HT1080 (cell line): ENCODE measurements around a stretch of chr10.

DNA sequence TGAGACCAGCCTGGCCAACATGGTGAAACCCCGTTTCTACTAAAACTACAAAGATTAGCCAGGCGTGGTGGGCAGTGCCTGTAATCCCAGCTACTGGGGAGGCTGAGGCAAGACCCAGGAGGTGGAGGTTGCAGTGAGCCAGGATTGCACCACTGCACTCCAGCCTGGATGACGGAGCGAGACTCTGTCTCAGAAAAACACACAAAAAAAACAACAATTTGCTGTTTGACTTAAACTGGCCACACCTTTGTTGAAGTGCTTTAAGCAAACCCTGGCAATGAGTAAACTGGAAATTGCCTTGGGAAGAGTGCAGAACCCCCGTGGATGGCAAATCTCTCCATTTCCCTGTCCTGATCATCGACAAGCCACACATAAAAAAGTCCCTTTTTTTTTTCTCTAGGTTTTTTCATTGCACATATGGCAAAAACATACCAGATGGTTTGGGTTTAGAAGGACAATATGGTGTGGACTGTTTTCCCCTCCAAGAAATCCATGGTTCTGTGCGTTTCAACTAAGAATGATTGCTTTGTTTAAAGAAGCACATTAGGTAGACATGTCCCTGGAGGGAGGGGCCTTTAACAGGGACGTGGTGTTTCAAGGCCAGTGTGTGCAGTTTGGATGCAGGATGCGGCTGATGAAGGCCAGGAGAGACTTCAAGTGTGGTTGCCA, 76.9 kb downstream of the NRP1 start:
RAMPAGE:
- cytosol, long total RNA, result no peak
- long total RNA, result no peak
- nucleus, long total RNA, result no peak

RAMPAGE:
- cytosol, long total RNA, result no peak
- long total RNA, result no peak
- nucleus, long total RNA, result no peak
Observed at GRCh38 chr10:33335701-33336515, 1.4 kb upstream of the NRP1 start.

DNA sequence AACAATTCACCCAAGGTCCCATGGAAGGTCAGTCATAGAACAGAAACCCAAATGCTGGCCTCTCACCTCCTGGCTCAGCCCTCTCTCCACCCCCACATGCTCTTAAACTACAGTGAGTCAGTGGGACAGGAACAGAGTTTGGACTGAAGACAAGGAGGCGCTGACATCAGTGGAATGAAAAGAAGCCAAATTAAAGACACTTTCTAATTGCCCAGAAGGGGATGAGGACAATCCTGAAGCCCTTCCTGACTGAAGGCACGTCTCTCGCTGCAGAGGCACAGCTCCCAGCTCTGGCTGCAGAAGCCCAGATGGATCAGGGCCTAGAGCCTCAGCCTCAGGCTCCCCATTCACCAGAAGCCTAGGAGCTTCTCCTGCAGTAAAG, 369.4 kb upstream of the NRP1 start:
RAMPAGE:
- cytosol, long total RNA, result no peak
- long total RNA, result no peak
- nucleus, long total RNA, result no peak

DNA sequence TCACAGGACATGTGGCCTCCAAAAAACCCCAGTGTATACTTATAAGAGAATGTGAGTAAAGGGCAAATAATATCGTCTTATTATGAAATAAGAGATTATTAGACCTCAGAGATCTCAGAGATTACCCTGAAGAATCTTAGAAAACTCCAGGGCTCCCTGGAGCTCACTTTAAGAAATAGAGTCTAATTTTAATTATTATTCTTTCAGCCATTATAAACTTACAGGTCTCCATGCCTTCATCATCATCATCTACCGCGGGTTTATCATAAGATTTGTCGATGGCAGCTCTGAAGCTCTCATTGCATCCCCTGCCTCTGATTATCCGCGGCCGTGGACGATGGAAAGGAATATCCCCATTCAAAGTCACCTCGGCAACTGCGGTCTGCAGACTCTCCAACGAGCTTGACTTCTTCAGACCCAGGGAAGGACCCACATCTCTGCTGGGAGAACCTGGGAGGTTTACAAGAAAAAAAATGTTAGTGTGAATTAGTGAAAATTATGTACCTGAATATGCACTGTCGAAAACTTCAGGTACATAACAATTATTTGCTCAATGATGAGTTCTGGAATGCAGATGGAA, 484.1 kb downstream of the PARD3 start:
RAMPAGE:
- cytosol, long total RNA, result no peak
- long total RNA, result no peak
- nucleus, long total RNA, result no peak

DNA sequence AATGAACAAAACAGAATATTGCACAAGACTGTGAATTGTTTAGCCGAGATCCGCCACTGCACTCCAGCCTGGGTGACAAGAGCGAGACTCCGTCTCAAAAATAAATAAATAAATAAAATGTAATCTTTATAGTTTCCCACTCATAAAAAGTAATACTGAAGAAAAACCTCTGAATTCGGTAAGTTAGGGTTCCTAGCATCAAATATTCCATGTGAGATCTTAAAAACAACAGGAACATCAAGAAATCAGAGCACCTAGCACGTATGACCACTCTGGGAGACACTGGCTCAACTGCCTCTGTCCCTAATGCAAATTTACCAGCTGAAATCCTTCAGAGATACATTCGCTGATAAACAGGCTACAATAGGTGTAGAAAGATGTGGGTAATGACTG, 277.1 kb downstream of the PARD3 start:
RAMPAGE:
- cytosol, long total RNA, result no peak
- long total RNA, result no peak
- nucleus, long total RNA, result no peak

DNA sequence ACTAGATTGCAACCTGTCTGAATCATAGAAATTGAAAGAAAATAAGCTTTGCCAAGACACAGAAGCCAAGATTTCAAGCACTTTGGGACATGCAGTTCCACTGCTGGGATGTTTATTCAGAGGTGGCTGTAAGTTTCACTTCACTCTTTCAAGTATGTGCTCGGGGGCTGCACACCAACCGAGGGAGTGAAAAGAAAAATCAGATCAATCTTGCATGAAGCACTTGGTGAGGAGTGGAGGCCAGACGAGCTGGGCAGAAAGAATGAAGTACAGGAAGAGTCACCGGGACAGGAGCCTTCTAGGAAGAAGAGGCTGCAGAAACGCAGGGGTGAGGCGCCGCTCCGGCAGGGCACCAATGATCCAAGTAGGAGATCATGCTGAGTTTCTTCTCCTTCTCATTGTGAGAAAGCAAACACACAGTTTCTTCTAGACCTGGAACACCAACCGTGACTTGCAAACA, 276.6 kb downstream of the PARD3 start:
RAMPAGE:
- cytosol, long total RNA, result no peak
- long total RNA, result no peak
- nucleus, long total RNA, result no peak

RAMPAGE:
- cytosol, long total RNA, result no peak
- long total RNA, result no peak
- nucleus, long total RNA, result no peak
Observed at GRCh38 chr10:34758210-34758717, 56.8 kb downstream of the PARD3 start.

RAMPAGE:
- cytosol, long total RNA, result no peak
- long total RNA, result no peak
- nucleus, long total RNA, result no peak
Observed at GRCh38 chr10:34768233-34769569, 46.4 kb downstream of the PARD3 start.

GRCh38 chr10:35422298-35422834, 86.1 kb downstream of the CCNY start:
RAMPAGE:
- cytosol, long total RNA, result no peak
- long total RNA, result no peak
- nucleus, long total RNA, result no peak

DNA sequence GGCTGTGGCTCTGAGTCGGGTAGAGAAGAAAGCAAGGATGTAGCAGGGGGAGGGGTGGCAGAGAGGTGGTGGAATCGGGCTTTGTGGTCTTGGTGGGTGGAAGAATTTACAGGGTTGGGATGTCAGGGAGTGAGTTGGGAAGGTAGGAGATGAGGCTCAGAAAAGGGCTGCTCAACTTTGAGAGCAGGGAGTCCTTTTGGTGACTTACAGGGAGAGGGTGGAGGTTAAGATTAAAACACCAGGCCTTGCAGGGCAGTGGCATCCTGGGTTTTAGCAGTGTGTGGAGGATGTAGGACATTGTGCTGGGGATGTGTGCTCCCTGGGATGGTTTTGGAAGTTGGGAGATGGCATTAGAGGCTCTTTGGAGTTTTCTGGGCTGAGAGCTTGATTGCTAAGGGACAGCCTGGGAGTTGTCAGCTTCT, 113.8 kb downstream of the CCNY start:
RAMPAGE:
- cytosol, long total RNA, result no peak
- long total RNA, result no peak
- nucleus, long total RNA, result no peak

DNA sequence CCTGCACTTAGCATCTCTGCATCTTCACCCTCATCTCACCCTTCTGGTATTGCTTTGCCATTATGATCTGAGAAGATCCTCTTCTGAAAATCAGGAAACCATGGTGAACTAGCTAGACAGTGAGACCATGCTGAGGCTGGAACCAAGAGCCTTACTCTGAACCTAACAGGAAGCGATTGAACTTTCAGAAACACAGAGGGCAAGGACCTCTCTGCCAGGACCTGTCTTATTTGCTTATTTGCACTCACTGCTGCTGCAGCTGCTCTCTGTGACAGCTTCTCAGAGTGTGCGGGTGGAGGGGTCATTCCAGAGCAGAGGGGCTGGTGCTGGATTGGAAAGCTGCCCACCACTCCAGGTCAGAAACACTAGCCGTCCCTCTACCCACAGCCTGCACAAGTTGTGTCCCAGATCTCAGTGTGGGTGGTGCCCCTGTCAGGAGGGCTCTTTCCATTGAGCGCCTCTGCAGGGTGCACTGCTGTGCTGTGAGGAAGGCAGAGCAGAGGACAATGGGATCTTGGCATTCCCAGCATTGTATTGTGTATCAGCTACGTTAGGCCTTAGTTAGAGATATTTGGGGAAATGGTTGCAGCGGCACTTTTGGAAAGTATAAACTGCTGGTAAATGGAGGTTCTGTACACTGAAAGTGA, 126.2 kb downstream of the CCNY start:
RAMPAGE:
- cytosol, long total RNA, result no peak
- long total RNA, result no peak
- nucleus, long total RNA, result no peak

RAMPAGE:
- cytosol, long total RNA, result no peak
- long total RNA, result no peak
- nucleus, long total RNA, result no peak
Observed at GRCh38 chr10:35513164-35513796, 91.9 kb upstream of the GJD4 start.

GRCh38 chr10:36349745-36350121, 707.6 kb upstream of the FZD8 start:
RAMPAGE:
- cytosol, long total RNA, result no peak
- long total RNA, result no peak
- nucleus, long total RNA, result no peak

DNA sequence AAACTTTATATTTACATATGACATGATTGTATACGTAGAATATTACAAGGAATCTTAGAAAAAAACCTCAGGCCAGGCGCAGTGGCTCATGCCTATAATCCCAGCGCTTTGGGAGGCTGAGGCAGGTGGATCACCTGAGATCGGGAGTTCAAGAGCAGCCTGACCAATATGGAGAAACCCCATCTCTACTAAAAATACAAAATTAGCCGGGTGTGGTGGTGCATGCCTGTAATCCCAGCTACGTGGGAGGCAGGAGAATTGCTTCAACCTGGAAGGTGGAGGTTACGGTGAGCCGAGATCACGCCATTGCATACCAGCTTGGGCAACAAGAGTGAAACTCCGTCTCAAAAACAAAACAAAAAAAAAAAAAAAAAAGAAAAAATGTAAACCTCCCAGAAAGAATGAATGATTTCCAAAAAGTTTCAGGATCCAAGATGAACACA, 13.4 kb downstream of the ZNF33A start:
RAMPAGE:
- cytosol, long total RNA, result no peak
- long total RNA, result no peak
- nucleus, long total RNA, result no peak

DNA sequence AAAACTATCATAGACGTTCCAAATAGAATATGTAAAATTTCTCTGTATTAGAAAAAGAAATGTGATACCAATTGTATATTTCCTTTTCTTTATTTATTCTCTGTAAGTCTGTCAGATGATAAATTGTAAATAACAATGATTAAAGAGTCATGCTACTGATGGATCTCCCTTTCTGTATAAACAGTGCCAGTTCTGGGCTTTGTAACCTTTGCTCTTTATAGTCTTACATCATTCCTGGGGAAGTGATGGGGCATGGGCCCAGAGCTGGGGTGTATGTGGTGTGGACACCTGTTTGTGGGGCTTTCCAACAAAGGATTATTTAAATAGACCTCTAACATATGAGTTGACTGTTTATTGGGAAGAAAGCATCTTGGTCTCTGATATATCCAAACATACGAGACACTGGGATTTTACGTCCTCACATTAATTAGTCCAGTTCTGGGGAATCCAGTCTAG, 258.0 kb downstream of the ZNF37A start:
RAMPAGE:
- cytosol, long total RNA, result no peak
- long total RNA, result no peak
- nucleus, long total RNA, result no peak

DNA sequence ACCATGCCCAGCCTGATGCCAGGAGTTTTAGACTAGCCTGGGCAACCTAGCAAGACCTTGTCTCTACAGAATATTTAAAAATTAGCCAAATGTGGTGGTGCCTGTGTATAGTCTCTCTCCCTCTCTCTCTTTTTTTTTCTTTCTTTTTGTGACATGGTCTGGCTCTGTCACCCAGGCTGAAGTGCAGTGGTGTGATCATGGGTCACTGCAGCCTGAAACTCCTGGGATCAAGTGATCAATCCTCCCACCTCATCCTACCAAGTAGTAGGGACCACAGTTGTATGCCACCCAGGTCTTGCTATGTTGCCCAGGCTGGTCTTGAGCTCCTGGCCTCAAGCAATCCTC, 340.3 kb downstream of the ZNF37A start:
RAMPAGE:
- cytosol, long total RNA, result no peak
- long total RNA, result no peak
- nucleus, long total RNA, result no peak

RAMPAGE:
- cytosol, long total RNA, result no peak
- long total RNA, result no peak
- nucleus, long total RNA, result no peak
Observed at GRCh38 chr10:42638879-42639143, 441 bp upstream of the ZNF33B start.

DNA sequence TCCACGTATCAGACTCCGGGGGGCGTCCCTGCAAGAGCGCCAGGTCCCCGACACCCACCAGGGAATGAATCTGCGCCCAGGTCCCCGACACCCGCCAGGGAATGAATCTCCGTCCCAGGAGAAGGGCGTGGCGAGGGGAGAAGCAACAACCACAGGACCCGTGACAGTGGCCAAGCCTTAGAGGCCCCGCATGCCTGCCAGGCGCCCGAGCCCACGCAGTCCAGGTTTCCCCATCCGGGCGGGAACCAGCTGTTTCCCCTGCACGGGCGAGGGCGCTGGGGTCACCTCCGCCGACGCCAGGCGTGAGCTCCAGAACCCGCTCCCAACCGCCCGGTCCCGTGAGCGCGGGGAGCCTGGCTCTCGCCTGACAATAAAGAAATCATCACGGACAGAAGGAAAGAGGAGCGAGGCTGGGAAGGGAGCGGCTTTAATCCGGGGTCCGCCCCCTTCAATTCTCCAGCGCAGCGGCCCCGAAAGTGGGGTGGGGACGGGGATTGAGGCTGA, 29.0 kb upstream of the BMS1 start:
RAMPAGE:
- cytosol, long total RNA, result no peak
- long total RNA, result no peak
- nucleus, long total RNA, result no peak

GRCh38 chr10:42793739-42794124, 11.1 kb downstream of the BMS1 start:
RAMPAGE:
- cytosol, long total RNA, result no peak
- long total RNA, result no peak
- nucleus, long total RNA, result no peak

GRCh38 chr10:43025875-43026204, 51.0 kb upstream of the RET start:
RAMPAGE:
- cytosol, long total RNA, result no peak
- long total RNA, result no peak
- nucleus, long total RNA, result no peak